Endometrial microvascular endothelial cells (primary cell): ENCODE data around the gene FUT8.

GRCh38 chr14:64722869-64723400, 18.7 kb downstream of the PLEKHG3 start:
- RAMPAGE, long total RNA = no peak

- RAMPAGE, long total RNA = no peak
These were observed 38.5 kb downstream of the SPTB start for GRCh38 chr14:64841044-64841773.

DNA sequence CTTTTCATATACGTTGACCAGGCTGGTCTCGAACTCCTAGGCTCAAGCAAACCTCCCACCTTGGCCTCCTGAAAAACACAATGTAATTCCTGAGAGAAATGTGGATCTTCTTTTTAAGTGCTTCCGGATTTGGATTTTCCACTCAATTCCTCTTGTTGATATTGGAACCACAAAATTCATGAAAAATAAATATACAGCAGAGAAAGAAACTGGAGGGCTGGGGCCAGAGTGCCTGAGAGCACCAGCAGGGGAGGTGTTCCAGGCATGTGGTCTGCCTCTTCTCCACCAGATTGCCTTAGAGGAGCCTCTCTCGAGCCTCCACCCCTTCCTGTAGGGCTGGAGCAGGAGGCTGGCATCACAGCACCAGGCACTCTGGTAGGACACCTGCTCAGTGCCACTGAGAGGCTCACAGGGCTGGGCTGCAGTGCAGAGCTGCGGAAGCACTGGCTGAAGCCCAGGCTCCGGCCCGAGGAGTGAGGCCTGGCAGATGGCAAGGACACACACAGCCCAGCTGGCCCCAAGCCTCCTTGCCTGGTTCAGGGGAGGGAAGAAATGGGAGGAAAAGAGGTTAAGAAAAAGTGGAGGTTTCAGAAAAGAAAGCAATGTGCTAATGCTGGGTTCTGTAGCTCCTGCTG, 24.1 kb downstream of the SPTB start:
- RAMPAGE, long total RNA = no peak

GRCh38 chr14:64948255-64948798, 5.8 kb upstream of the GPX2 start:
- RAMPAGE, long total RNA = no peak

- RAMPAGE, long total RNA = no peak
These were observed 23.4 kb downstream of the MAX start for GRCh38 chr14:65078888-65079342.

DNA sequence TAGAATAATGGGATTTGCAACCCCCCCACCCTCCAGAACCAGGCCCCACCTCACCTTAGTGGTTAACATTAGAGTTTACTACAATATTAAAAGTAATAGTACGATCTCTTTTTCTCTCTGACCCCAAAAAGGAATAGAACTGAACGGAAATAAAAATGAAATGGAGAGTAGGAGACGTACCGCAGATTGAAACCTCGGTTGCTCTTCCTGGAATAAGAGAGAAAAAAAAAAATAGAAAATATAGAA, 1.0 kb downstream of the MAX start:
- RAMPAGE, long total RNA = no peak

DNA sequence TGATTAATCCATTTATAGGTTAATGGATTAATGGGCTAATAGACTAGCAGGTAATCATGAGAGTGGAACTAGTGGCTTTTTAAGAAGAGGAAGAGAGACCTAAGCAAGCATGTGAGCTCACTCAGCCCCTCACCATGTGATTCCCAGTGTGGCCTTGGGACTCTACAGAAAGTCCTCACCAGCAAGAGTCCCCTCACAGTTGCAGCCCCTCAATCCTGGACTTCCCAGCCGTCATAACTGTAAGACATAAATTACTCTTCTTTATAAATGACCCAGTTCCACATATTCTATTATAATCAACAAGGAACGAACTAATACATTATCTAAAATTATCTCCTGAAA, 60.7 kb upstream of the FUT8 start:
- RAMPAGE, long total RNA = no peak

- RAMPAGE, long total RNA = start-site peak on the plus strand at chr14:65413056-65413161, 21 and 29 reads in 2 replicates
These were observed at the start of gene FUT8 for GRCh38 chr14:65412666-65413368. FUT8 (plus strand) TSS chr14:65412730.

- RAMPAGE, long total RNA = no peak
These were observed 17.3 kb downstream of the FUT8 start for GRCh38 chr14:65429687-65430282.

DNA sequence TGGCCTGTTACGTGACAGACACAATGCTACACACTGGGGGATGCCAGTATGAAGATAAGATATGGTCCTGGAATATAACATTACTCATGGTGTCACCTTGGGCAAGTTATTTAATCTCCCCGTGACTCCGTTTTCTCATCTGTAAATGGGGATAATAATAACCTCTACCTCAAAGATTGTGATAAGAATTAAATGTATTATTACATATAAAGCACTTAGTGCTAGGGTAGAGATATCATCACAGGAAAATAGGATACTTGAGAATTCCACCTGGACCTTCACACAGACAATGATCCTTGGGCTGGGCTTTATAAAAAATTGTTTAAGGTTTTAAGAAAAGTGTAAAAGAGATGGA, 377.7 kb upstream of the CCDC196 start:
- RAMPAGE, long total RNA = no peak

DNA sequence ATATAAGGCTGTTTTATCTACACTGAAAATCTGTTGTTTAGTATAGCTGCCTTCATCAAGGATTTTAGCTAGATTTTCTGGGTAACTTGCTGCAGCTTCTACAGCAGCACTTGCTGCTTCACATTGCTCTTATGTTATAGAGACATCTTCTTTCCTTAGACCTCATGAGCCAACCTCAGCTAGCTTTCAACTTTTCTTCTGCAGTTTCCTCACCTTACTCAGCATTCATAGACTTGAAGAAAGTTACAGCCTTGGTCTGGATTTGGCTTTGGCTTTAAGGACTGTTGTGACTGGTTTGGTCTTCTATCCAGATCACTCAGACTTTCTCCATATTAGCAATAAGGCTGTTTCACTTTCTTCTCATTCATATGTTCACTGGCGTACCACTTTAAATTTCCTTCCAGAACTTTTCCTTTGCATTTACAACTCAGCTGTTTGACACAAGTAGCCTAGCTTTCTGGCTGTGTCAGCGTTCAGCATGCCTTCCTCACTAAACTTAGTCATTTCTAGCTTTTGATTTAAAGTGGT, 209.9 kb upstream of the GARIN2 start:
- RAMPAGE, long total RNA = no peak

- RAMPAGE, long total RNA = no peak
These were observed 734 bp upstream of the PALS1 start for GRCh38 chr14:67240499-67240903.

DNA sequence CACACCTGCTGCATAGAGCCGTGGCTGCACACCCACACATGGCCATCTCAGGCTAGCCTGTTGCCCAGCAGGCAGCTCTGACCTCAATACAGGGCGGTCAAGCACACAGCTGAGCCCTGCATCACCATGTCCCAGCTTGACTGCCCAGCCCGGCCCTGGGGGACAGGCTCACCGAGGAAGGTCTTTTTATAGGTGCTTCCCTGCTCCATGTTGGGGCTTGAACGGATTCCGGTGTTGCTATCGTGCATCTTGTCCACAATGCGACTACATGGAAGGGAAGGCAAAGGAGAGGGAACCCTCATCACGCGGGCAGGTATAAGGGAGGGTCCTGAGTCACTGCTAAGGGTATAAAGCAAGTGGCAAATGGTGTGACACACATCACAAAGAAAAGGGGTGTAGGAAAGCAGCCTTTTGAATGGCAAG, 19.0 kb downstream of the PLEK2 start:
- RAMPAGE, long total RNA = no peak

DNA sequence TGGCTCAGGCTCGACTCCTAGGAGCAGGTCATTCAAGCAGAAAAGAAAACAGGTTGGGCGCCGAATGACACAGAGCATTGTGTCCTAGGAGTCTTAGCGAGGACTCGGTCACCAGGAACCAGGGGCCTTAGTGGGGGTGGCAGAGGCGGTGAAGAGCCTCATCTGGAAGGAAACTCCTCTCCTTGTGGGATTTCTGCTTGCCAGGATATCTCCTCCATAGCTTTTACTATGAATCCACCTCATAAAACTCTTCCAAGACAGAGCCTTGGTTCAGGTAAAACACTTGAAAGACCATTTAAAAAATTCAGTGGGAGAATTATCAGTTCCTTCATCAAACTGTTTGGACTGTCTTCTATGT, 699 bp downstream of the PLEKHH1 start:
- RAMPAGE, long total RNA = no peak

GRCh38 chr14:67567486-67568290, 32.4 kb downstream of the PIGH start:
- RAMPAGE, long total RNA = no peak

GRCh38 chr14:67650933-67651667, 23.3 kb downstream of the VTI1B start:
- RAMPAGE, long total RNA = no peak

GRCh38 chr14:67680949-67681364, 6.5 kb upstream of the VTI1B start:
- RAMPAGE, long total RNA = no peak

- RAMPAGE, long total RNA = no peak
These were observed 815 bp downstream of the RDH11 start for GRCh38 chr14:67694649-67695249.

- RAMPAGE, long total RNA = no peak
These were observed 121.9 kb downstream of the RAD51B start for GRCh38 chr14:67941508-67941806.

- RAMPAGE, long total RNA = no peak
These were observed 216.6 kb downstream of the RAD51B start for GRCh38 chr14:68036074-68036773.